ENCODE results near the gene DUX4.

DNA sequence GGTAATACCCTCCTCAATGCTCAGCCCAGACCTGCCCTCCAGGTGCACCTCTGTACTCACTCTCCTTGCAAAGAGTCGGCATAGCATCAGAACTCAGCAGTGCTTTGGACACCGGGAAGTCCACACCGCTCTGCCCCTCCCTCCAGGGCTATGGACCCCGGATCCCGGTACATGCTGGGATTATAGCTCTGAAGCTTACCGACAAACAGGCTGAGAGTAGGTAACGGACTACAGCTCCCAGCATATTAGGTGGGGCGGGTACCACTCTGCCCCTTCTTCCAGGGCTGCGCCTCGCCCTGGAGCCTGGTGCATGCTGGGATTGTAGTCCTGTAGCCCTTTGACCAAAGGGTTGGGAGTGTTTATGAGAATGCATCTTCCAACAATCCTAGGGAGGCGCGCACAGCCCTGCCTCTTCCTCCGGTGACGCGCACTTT, 22.3 kb upstream of the FRG2 start:
- PRO-cap, result no peak
- RRBS, result no CpG with 5 or more reads among the region's 15 CpGs

GRCh38 chr4:190111352-190111858, 62.2 kb upstream of the DUX4 start:
- PRO-cap, result no peak
- RRBS, result no CpG with 5 or more reads among the region's 7 CpGs

DNA sequence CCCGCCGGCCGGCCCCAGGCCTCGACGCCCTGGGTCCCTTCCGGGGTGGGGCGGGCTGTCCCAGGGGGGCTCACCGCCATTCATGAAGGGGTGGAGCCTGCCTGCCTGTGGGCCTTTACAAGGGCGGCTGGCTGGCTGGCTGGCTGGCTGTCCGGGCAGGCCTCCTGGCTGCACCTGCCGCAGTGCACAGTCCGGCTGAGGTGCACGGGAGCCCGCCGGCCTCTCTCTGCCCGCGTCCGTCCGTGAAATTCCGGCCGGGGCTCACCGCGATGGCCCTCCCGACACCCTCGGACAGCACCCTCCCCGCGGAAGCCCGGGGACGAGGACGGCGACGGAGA, at the start of gene DUX4:
DUX4 (plus strand) TSS at position 270 of the 338 bp plus-strand sequence.
- PRO-cap, result no peak
- RRBS, result no CpG with 5 or more reads among the region's 32 CpGs

All from kidney (tissue), 2 donors.